Airway epithelial cell (primary cell): ENCODE results near the genes OARD1 and TREML1.

GRCh38 chr6:39336209-39336724 lies 13.8 kb upstream of the KCNK16 start:
- RAMPAGE, long total RNA, result no peak

- RAMPAGE, long total RNA, result no peak
These were observed 97.8 kb upstream of the KCNK16 start for GRCh38 chr6:39420293-39420654.

- RAMPAGE, long total RNA, result no peak
These were observed 45.8 kb downstream of the MOCS1 start for GRCh38 chr6:39888434-39888944.

- RAMPAGE, long total RNA, result no peak
These were observed 230.2 kb upstream of the MOCS1 start for GRCh38 chr6:40164297-40164938.

- RAMPAGE, long total RNA, result no peak
These were observed 131.1 kb downstream of the LRFN2 start for GRCh38 chr6:40456024-40456506.

- RAMPAGE, long total RNA, result no peak
These were observed 168.1 kb upstream of the LRFN2 start for GRCh38 chr6:40755313-40755640.

DNA sequence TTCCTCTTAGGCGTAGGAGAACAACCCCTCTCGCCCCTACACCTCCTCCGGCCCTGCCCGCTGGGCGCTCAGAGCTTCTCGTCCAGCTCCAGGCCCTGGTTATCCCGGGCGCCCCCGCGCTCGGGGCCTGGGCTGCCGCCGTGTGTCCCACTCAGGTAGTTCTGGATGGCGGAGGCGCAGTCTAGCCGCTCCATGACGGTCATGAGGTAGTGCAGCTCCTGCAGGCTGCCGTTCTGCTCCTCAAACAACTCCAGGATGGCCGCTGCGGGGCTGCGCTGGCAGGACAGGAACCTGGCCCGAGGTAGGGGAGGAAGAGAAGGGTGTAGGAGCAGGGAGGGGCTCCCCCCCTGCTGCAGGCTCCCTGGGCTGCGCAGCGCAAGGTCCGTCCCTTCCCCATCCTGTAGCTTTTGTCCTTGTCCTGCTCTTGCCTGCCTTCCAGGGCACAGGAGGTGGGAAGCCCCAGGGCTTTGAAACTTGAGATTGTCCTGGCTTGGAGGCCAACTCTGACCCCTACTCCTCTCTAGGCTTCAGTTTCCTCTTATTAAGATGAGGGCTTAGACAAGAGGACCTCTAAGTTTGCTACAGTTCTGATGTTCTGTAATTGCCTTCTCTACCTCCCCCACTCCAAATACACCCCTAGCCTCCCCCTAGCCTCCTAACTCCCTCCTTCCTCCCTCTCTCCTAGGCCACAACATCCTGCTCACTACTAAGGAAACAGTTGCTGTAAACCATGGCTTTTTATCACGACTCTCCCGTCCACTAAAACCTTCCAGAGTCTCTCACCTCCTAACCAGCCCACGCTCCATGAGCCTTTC lies 10.5 kb downstream of the UNC5CL start:
- RAMPAGE, long total RNA, result no peak

DNA sequence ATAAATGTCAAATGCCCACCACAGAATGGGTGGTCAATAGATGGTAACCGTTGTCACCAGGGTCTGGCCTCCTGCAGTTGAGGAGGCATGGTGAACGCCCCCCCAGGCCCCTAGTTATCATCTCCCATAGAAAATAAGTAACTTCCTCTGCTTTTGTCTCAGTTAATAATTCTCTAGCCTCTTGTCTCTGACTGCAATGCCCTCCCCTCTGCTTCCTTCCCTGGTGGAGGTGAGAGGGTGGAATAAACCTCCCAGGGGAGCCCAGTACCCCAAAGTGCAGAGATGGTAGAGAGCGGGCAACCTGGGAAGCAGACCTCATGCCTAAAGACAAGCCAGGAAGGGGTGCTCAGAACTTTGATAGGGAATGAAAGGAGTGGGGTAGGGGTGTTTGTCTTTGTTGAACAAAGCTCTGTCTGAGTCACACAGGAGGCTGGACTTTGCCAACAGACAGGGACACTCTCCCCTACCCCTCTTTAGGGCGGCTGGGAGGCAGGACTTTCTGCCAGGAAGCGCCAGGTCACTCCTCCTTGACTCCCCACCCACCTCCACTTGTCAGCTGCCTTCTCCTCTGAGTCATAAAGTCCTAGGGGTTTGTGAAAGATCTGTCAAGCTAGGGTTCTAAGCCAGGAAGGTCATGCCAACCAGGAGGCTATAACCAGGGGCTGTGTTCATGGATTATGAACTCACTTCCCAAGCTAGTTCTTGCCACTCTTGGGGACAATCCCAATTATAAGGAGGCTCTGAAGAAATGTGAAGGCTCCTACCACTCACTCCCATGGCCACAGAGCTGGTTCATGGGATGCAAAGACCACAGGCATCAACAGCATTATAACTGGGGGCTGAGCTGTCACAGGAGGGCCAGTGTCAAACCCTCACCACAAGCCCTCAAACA lies 1.5 kb upstream of the UNC5CL start:
- RAMPAGE, long total RNA, result no peak

- RAMPAGE, long total RNA, result no peak
These were observed 3.8 kb downstream of the TSPO2 start for GRCh38 chr6:41046049-41046530.

GRCh38 chr6:41055166-41055755 lies 2.3 kb downstream of the APOBEC2 start:
- RAMPAGE, long total RNA, result no peak

DNA sequence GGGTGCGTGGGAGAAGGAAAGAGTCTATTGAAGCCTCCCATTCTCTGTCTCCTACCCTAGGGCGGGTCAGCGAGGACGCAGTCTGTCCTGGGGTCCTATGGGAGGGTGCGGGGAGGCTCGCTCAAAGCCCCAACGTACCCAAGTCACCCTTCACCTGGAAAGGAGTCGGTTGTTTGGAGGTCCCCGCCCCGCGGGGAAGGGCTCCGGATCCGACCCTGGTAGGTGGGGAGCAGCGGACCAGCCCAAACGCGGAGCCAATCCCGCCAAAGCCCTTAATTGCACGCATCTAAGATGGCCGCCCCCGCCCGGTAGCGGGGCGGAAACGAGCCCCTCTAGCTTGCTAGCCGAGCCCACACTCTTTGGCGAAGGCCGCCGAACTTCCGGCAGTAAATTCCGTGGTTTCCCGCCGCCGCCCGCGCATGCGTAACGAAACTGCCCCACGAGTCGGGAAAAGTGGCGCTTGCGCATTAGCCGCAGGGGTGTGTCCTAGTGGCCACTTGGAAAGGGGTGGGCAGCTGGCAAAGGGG lies at the start of gene OARD1:
TSS of gene OARD1 (minus strand) at position 176 of the 527 bp plus-strand sequence.
- RAMPAGE, long total RNA, result start-site peak on the minus strand centred at position 168 of the sequence, 56 bp wide, 594 and 29 reads in 2 replicates; start-site peak on the minus strand centred at position 324 of the sequence, 101 bp wide, 75 and 56 reads in 2 replicates

GRCh38 chr6:41080443-41081238 lies 7.9 kb downstream of the NFYA start:
- RAMPAGE, long total RNA, result no peak

- RAMPAGE, long total RNA, result no peak
These were observed 26.2 kb downstream of the NFYA start for GRCh38 chr6:41098541-41099864.

- RAMPAGE, long total RNA, result no peak
These were observed at the start of gene TREML1 for GRCh38 chr6:41154205-41154529. Gene TREML1 (minus strand): TSS chr6:41154347.

GRCh38 chr6:41439919-41440558 lies 104.6 kb downstream of the NCR2 start:
- RAMPAGE, long total RNA, result no peak

DNA sequence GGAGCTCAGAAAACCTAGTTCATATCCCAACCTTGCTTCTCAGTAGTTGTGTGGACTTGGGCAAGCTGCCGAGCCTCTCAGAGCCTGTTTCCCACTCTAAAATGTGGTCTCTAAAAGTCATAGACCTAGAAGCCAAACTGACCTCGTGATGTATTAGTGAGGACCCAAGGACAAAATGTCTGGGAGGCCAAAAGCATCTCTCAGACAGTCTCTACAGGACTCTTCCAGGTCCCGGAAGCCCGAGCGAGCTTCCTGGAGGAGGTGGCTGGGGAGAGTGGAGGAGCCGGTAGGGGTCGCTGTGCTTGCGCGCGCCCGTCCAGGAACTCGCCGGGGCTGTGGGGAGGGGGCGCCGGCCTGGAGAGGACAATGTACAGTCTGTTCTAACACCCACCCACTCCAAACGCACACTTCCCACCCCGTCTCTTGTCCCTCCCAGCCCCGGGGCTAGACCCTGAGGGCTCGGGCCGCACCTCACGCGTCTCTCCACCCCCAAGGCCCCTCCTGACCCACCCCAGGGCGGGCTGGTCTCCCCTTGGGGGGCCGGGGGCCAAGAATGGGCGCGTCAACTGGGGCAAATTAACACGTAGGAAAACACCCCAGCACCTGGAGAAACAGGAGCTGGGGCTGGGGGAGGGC lies 103.4 kb upstream of the FOXP4 start:
- RAMPAGE, long total RNA, result no peak

GRCh38 chr6:41489440-41489906 lies 56.7 kb upstream of the FOXP4 start:
- RAMPAGE, long total RNA, result no peak

- RAMPAGE, long total RNA, result no peak
These were observed 42.5 kb upstream of the FOXP4 start for GRCh38 chr6:41503669-41504155.

DNA sequence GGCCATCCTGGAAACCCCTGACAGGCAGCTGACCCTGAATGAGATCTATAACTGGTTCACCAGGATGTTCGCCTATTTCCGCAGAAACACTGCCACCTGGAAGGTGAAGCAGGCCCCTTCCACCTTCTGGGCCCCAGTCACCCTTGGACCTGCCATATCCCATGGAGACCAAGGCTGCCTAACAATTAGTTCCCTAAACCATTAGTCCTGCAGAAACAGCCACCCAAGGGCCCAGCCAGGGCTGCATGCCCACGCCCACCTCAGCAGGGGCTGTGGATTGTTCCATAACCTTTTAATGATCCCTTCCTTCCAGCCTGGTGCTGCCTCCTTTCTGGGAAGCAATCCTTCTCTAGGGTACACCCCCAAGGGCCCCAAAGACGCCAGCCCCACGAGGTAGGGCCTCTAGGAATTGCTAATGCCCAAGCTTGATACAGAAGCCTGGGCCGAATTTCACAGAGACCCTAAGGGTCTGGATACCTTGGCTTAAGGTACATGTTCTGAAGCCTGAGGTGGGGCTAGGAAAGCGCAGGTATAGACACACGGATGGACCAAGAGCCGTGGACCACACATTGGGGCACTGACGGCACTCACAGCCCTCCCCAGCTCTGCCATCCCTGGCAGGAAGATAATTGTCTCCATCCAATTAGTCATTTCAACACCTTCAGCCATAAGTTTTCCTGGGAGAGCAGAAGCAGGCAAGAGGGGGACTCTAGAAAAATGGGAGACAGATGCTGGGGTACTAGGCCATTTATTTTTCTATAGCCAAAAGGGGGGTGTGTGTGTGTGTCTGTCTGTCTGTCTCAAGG lies 45.2 kb downstream of the FOXP4 start:
- RAMPAGE, long total RNA, result no peak

DNA sequence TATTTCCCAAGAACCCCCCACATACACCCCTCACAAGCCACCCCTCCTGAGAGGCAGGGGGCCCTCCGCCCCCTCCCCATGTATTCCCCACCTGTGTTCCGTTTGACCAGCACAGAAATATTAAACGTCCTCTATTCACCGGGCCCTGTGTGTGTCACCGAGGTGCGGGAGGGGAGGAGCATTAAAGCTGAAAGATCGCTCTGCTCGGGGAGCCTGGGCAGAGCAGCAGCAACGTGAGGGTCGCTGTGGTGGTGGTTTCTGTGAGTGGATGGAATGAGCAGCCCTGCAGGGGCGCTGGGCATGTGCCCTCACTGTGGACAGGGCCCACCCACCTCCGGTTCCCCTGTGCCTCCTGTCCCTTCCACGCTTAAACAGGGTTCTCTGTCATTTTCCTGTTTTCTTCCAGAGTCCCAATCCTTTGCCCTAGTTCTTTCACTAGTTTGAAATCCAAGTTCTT lies 37.8 kb upstream of the MDFI start:
- RAMPAGE, long total RNA, result no peak